ENCODE results near the genes LCN10 and FBXW5.

DNA sequence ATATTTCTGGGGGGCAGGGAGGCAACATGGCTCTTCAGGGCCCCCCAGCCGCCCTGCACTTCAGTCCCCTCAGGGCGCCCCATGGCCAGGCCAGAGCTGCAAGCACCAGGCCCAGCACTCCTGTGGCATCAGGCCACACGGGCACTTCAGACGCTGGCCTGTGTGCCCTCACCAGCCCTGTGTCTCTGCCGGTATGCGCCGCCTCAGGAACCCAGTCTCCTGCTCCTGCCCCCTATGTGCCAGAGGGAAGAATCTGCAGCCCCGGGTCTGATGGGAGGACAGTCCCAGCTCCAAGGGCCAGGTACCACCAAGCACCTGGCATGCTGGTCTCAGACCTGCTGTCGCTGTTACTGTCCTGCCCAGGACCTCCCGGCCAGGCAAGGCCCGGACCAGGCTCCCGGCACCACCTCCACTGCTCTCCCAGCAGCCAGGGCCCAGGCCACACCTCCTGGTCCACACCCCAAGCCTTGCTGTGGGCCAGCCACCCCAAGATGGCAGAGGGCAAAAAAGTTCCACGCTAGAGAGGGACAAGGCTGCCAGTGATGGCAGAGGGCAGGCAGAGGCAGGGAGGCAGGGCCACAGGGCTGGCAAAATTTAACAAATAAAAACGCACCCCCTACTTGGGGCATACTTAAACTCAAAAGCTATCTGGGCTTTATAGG, 1.2 kb downstream of the DNLZ start:
- PRO-cap, 4 experiments: no peak in any of the 4 experiments
- RAMPAGE, long total RNA, 2 experiments: no peak in any of the 2 experiments
- RRBS: 74% methylated on average over 6 of the region's 14 CpGs

DNA sequence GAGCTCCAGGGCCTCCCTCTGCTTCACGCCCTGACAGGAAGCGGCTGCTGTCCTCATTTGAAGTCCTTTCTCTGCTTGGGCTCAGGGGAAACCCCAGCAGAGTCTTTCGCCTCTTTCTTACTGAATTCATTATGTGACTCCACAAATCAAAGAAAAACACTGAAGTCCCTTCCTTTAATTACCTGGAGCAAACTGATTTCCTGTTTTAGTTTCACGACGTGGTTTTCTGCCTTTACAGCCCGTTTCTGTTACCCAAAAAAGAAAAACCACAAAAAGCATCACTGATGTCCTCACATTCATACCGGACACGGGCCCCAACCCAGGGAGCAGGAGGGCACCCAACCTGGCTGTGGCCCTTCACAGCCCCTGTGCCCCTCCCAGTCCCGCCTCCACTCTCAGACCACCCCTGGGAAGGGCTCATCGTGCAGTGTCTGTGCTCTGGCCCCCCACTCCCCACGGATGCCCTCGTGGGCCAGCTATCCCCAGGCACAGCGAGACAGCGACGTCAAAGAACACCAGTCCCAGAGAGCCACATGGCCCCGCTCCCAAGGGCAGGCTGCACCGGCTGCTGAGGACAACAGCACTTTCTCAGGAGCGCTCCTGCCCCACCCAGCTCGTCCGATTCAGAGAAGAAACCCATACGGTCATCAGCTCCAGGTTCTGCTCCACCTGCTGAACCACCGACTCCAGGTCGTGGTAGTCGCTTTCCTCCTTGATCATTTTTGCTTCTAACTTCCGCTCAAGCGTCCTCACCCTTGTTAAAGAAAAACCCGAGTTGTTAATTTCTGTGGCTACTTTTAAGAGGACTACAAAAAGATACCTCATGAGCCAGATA, 4.7 kb upstream of the SNAPC4 start:
- PRO-cap, 4 experiments: no peak in any of the 4 experiments
- RAMPAGE, long total RNA, 2 experiments: start-site peak on the minus strand in 1 of 2 experiments, centred at position 358 of the sequence, 5 reads per replicate
- RRBS: no CpG with 5 or more reads among the region's 27 CpGs

GRCh38 chr9:136469975-136470528, 12.8 kb downstream of the SEC16A start:
- PRO-cap, 4 experiments: no peak in any of the 4 experiments
- RAMPAGE, long total RNA, 2 experiments: no peak in any of the 2 experiments
- RRBS: no CpG with 5 or more reads among the region's 19 CpGs

- PRO-cap, 4 experiments: no peak in any of the 4 experiments
- RAMPAGE, long total RNA, 2 experiments: no peak in any of the 2 experiments
- RRBS: 90% methylated on average over 8 of the region's 22 CpGs
Measured at GRCh38 chr9:136474901-136475586, 7.8 kb downstream of the SEC16A start.

DNA sequence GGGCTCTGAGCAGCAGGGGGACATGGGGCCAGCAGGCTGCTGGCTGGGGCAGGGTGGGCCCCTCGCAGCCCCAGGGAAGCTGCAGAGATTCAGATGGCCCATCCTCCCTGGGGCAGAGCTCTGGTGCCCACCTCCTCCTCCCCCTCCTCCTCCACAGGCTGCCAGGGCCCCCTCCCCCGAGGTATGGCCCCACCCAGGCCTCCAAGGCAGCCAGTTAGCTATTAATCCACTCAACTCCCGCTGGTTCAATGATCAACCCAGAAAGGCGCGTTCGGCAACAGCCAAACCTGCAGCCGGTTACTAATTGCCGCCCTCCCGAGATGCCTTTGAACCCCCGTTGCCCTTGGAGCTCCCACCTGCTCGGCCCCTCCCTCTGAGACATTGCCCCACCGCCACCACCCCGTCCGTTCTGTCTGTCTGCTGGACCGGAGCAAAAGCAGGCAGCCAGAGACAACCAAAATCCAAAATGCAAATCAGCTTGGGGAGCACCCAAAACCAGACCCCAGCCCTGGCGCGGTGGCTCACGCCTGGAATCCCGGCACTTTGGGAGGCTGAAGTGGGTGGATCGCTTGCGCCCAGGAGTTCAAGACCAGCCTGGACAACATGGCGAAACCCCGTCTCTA, 25.8 kb downstream of the NOTCH1 start:
- PRO-cap, 4 experiments: no peak in any of the 4 experiments
- RAMPAGE, long total RNA, 2 experiments: no peak in any of the 2 experiments
- RRBS: 90% methylated on average over 8 of the region's 23 CpGs

DNA sequence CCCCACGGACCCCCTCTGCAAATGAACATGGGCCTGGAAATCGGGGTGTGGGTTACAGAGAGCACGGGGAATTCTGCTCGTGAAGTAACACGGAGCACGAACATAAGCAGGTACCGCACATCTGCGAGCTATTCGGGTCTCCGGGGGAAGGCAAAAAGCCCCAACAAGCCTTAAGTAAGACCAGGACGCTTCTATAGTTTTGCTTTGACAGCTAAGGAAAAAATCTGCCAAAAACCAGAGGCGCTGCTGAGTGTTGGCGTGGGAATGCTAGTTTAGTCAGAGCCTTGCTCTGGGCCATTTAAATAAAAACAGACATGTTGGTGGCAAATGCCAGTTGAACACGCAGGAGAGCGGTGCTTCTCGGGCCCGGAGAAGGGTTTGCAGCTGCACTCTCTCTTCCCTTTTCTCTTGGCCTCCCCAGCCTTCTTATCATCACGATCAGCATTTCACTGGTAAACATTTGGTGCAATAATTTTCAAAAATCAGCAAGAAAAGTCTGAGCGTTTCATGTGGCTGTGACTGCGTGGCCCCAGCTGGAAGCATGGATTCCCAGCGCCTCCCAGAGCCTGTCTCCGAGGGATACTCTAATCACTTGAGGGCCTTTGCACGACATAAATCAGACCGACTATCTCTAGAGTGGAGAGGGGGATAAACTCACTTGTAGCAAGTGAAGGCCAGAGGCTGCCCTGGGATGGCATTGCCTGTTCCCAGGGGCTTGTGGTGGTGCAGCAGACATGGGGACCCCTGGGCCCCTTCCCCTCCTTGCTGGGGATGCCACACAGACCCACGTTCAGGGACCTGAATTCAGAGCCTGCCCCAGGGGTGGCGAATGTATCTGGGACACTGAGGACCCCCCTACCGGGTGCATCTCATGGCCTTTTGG, 6.4 kb upstream of the NOTCH1 start:
- PRO-cap, 4 experiments: peak in 4 of 4 experiments; most common plus-strand start position 326 of the sequence (in 4); most common minus-strand start position 141 of the sequence (in 1)
- RAMPAGE, long total RNA, 2 experiments: no peak in any of the 2 experiments
- RRBS: 89% methylated on average over 1 of the region's 27 CpGs

- PRO-cap, 4 experiments: no peak in any of the 4 experiments
- RAMPAGE, long total RNA, 2 experiments: no peak in any of the 2 experiments
- RRBS: 34% methylated on average over 4 of the region's 23 CpGs
Measured at GRCh38 chr9:136584445-136584982, 38.7 kb upstream of the NOTCH1 start.

DNA sequence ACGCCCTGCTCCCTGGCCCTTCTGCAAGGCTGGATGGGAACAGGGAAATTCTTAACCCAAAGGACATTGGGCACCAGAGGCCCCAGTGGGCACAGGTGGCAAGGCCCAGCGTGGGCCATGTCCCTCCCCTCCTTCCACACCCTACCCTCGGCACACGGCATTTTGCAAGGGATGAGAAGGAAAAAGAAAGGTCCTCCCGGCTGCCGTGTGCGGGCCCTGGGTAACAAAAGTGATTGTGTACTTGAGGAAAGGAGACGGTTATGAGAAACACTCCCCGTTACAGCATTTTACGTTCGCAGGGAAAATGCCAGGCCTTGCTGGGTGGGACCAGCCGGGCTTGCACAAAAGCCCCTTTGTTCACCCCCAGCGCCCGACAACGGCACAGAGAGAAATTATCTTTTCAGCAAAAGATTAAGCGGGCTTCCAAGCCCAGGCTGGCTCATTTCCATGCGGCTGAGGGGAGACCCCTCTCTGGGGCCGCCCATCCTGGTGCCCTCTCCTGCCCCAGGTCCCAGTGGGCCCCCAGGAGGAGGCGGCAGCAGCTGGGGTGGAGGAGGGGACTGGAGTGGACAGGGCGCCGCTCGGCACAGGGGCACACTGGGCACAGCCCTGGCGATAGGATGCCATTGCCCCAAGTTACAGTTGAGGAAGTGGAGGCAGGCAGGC, 50.7 kb upstream of the NOTCH1 start:
- PRO-cap, 4 experiments: no peak in any of the 4 experiments
- RAMPAGE, long total RNA, 2 experiments: no peak in any of the 2 experiments
- RRBS: no CpG with 5 or more reads among the region's 23 CpGs

GRCh38 chr9:136614230-136614750, 48.4 kb upstream of the EGFL7 start:
- PRO-cap, 4 experiments: peak in 2 of 4 experiments; most common plus-strand start chr9:136614563 (in 1); most common minus-strand start chr9:136614464 (in 2)
- RAMPAGE, long total RNA, 2 experiments: no peak in any of the 2 experiments
- RRBS: 28% methylated on average over 10 of the region's 22 CpGs

GRCh38 chr9:136685034-136685528, 2.2 kb downstream of the AGPAT2 start:
- PRO-cap, 4 experiments: peak in 1 of 4 experiments; most common plus-strand start chr9:136685183 (in 1)
- RAMPAGE, long total RNA, 2 experiments: no peak in any of the 2 experiments
- RRBS: no CpG with 5 or more reads among the region's 8 CpGs

DNA sequence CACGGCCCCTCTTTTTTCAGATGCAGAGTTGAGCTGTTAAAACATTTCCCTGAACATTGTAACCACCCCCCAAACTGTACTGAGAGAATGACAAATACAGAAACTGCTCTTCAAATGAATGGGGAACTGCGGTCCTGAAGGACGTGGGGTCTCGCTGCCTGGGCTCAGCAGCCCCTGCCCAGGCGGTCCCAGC, 992 bp upstream of the AGPAT2 start:
- PRO-cap, 4 experiments: no peak in any of the 4 experiments
- RAMPAGE, long total RNA, 2 experiments: no peak in any of the 2 experiments
- RRBS: no CpG with 5 or more reads among the region's 5 CpGs

- PRO-cap, 4 experiments: peak in 2 of 4 experiments; most common plus-strand start chr9:136692941 (in 1); most common minus-strand start chr9:136693353 (in 2)
- RAMPAGE, long total RNA, 2 experiments: no peak in any of the 2 experiments
- RRBS: no CpG with 5 or more reads among the region's 29 CpGs
Measured at GRCh38 chr9:136692692-136693456, 5.6 kb upstream of the AGPAT2 start.

- PRO-cap, 4 experiments: no peak in any of the 4 experiments
- RAMPAGE, long total RNA, 2 experiments: no peak in any of the 2 experiments
- RRBS: no CpG with 5 or more reads among the region's 22 CpGs
Measured at GRCh38 chr9:136697188-136697749, 10.0 kb upstream of the AGPAT2 start.

DNA sequence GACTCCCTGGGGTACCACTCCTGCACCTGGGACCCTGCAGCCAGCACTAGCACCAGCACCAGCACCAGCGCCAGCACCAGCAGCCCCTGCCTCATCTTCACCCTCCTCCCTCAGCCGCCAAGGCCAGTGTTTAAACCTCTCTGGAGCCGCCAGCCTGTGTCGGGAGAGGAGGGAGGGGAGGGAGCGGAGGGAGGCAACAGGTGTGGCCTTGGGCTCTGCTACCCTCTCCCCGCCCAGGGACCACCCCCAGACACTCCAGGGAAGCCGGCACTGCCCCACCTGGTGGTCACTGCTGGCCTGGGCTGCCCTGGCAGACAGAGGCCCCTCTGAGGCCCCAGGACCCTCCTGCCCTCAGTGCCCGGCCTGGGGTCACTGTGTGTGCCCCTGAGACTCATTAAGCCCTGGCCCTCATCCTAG, at the start of gene LCN10:
Gene LCN10, minus strand, starts transcription at position 132 of the 417 bp plus-strand sequence.
- PRO-cap, 4 experiments: no peak in any of the 4 experiments
- RAMPAGE, long total RNA, 2 experiments: no peak in any of the 2 experiments
- RRBS: 5% methylated on average over 2 of the region's 8 CpGs

GRCh38 chr9:136850826-136851839, 1.0 kb upstream of the MAMDC4 start:
- PRO-cap, 4 experiments: no peak in any of the 4 experiments
- RAMPAGE, long total RNA, 2 experiments: no peak in any of the 2 experiments
- RRBS: 82% methylated on average over 4 of the region's 27 CpGs

DNA sequence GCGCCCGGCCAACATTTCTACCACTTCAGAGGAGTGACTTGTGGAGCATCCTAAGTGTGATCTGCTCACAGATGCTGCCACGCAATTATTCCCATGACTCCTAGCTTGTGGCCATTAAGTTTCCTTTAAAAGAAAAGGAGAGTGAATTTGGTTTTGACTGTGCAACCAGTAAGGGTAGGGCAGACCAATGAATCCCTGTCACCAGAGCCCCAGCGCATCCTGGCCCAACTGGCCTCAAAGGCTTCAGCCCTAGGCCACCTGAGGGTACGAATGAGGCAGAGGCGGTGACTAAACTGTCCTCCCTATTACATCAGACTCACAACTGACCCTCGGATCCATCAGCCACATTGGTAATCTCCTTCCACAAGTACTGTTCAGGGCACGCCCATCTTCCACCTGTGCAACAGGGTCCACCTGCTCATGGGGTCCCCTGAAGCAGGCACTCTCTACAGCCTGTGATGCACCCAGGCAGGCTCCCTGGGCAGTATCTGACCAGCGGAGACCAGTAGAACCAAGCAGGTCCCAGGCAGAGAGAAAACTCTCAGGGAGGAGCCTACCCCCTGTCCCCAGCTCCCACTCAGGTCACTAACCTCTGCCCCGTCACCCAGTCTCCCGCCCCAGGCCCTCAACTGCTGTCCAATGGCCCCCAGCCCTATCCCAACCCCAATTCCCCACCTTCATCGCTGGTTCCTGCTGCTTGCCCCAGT, 1.0 kb downstream of the EDF1 start:
- PRO-cap, 4 experiments: no peak in any of the 4 experiments
- RAMPAGE, long total RNA, 2 experiments: no peak in any of the 2 experiments
- RRBS: no CpG with 5 or more reads among the region's 12 CpGs

DNA sequence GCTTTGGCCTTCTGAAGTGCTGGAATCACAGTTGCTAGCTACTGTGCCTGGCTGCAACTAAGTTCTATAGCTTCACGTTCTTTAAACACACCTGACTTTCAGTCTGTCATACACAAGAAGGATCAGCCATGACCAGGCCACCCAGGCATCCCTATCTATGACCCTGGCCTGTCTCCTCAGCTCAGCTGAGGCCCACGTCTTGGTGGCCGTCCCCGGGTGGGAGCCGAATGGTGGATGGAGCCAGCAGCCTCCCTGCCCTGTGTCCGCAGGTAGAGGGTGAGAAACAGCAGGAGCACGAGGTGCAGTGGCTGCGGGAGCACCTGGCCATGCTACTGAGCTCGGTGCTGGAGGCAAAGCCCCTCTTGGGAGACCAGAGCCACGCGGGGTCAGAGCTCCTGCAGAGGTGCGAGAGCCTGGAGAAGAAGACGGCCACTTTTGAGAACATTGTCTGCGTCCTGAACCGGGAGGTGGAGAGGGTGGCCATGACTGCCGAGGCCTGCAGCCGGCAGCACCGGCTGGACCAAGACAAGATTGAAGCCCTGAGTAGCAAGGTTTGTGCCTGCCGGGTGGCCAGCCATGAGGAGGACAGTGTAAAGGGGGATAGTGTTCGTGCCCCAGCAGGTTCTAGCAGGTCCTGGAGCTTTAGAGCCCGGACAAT, 24.4 kb downstream of the FBXW5 start:
- PRO-cap, 4 experiments: no peak in any of the 4 experiments
- RAMPAGE, long total RNA, 2 experiments: no peak in any of the 2 experiments
- RRBS: 86% methylated on average over 5 of the region's 21 CpGs

GRCh38 chr9:136944287-136945428, at the start of gene FBXW5:
FBXW5 (minus strand) TSS chr9:136944738.
- PRO-cap, 4 experiments: peak in 4 of 4 experiments; most common plus-strand start chr9:136944467 (in 1); most common minus-strand start chr9:136944785 (in 4)
- RAMPAGE, long total RNA, 2 experiments: start-site peak on the minus strand in 1 of 2 experiments, at chr9:136944621-136944644 at its widest, 94 reads per replicate
- RRBS: under 1% methylated on average over 22 of the region's 114 CpGs

GRCh38 chr9:136995526-136996191, 709 bp downstream of the CLIC3 start:
- PRO-cap, 4 experiments: peak in 1 of 4 experiments; most common plus-strand start chr9:136995933 (in 1)
- RAMPAGE, long total RNA, 2 experiments: no peak in any of the 2 experiments
- RRBS: 7% methylated on average over 6 of the region's 28 CpGs

GRCh38 chr9:137062107-137063037, 8.0 kb downstream of the SAPCD2 start:
- PRO-cap, 4 experiments: no peak in any of the 4 experiments
- RAMPAGE, long total RNA, 2 experiments: no peak in any of the 2 experiments
- RRBS: 79% methylated on average over 4 of the region's 23 CpGs